ENCODE results near the genes C16orf96 and MGRN1.

DNA sequence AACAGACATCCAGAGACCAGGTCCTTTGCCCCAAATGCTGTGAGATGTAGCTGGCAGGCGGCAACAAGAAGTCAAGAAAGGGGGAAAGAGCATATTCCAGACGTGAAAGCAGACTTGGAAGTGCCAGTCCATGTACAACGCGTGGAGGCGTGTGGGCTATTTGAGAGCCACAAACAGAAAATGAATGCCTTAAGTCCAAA lies 16.5 kb downstream of the CREBBP start:
- PRO-cap: no peak
- RAMPAGE, long total RNA: no peak

- PRO-cap: no peak
- RAMPAGE, long total RNA: no peak
Observed at GRCh38 chr16:3874988-3875798, 5.3 kb downstream of the CREBBP start.

GRCh38 chr16:3966391-3966920 lies 85.9 kb upstream of the CREBBP start:
- PRO-cap: no peak
- RAMPAGE, long total RNA: no peak

- PRO-cap: no peak
- RAMPAGE, long total RNA: no peak
Observed at GRCh38 chr16:3998956-3999272, 117.3 kb downstream of the ADCY9 start.

DNA sequence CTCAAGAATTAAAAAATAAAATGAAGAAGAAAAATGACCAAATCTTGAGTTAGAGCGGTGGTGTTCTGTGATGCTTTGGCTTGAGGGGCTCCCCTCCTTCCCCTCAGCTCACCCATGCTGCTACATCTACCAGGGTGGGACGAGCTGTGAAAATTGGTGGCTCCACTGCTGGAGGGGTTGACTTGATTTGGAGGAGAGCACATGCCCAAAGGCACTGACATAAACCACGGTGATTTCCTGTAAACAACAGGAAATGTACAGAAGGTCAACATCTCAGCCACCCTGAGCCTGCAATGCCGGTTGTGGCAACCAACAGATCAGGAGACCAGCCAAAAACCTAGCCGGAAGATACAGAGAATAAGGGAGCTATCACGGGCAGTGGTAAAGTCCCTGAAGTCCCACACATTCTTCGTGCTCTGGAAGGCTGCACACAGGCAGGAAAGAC lies 56.3 kb downstream of the ADCY9 start:
- PRO-cap: no peak
- RAMPAGE, long total RNA: no peak

- PRO-cap: no peak
- RAMPAGE, long total RNA: no peak
Observed at GRCh38 chr16:4212859-4213540, 28.9 kb downstream of the SRL start.

- PRO-cap: no peak
- RAMPAGE, long total RNA: no peak
Observed at GRCh38 chr16:4215123-4215659, 26.7 kb downstream of the SRL start.

GRCh38 chr16:4316601-4317501 lies 984 bp downstream of the GLIS2 start:
- PRO-cap: no peak
- RAMPAGE, long total RNA: no peak

DNA sequence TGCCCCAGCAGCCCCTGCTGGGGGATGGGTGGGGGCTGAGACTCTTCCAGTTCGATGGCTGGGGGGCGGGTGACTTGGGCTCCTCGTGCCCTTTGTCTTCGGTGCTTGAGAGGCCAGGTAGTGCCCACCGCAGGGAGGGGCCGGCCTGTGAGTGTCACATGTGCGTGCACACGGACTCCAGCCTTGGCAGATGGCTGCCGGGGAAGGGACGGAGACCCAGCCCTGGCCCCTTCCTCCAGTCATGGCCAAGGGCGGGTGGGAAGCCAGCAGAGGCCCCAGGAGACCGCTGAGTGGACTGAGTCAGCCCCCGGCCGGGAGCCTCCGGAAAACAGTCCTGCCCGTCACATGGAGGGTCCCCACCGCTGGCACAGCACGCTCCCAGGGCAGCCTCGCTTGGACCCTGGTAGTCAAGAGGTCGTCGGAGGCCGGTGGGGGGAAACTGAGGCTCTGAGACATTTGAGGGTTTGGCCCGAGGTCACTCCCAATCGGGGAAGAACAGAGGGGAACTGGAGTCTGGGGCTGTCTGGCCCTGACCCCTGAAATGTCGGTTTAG lies 4.2 kb downstream of the GLIS2 start:
- PRO-cap: no peak
- RAMPAGE, long total RNA: no peak

- PRO-cap: no peak
- RAMPAGE, long total RNA: no peak
Observed at GRCh38 chr16:4361156-4361606, 10.1 kb upstream of the PAM16 start.

DNA sequence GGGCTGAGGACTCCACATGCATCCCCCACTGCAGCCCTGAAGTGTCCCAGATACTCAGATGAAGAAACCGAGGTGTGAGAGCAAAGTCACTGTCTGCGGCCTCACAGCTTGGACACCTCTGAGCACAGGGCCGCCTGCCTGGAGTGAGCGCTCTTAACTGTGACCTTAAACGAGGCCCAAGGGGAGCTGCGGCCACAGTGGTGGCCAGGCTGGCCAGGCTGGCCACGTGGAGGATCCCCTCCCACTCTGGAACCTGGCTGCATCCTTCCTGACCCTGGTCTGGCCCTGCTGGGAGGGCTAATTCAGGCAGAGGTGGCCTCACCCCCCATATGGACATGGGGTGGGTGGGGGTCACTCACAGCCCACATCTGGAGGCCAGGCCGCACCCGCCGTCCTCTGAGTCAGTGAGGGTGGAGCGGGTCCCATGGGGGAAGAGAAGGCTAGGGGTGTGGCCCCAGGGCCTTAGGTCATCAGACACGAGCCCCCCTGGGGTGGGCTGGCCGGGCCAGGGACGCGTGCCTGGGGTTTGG lies 6.6 kb downstream of the VASN start:
- PRO-cap: no peak
- RAMPAGE, long total RNA: no peak

- PRO-cap: no peak
- RAMPAGE, long total RNA: no peak
Observed at GRCh38 chr16:4379012-4379415, 7.4 kb downstream of the VASN start.

DNA sequence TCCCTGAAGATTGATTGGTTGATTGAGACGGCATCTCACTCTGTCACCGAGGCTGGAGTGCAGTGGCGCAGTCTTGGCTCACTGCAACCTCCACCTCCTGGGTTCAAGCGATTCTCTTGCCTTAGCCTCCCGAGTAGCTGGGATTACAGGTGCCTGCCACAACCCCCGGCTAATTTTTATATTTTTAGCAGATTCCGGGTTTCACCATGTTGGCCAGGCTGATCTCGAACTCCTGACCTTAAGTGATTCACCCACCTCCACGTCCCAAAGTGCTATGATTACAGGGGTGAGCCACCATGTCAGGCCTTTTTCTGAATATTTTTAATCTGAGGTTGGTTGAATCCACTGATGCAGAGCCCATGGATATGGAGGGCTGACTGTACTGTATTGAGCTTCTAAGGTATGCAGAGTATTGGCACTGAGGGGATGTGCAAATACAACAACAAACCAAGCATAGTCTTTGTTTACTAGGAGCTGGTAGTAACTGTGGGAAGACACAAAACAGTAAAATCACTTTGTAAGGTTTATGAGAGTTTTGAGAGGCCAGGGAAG lies 8.8 kb downstream of the HMOX2 start:
- PRO-cap: no peak
- RAMPAGE, long total RNA: no peak

DNA sequence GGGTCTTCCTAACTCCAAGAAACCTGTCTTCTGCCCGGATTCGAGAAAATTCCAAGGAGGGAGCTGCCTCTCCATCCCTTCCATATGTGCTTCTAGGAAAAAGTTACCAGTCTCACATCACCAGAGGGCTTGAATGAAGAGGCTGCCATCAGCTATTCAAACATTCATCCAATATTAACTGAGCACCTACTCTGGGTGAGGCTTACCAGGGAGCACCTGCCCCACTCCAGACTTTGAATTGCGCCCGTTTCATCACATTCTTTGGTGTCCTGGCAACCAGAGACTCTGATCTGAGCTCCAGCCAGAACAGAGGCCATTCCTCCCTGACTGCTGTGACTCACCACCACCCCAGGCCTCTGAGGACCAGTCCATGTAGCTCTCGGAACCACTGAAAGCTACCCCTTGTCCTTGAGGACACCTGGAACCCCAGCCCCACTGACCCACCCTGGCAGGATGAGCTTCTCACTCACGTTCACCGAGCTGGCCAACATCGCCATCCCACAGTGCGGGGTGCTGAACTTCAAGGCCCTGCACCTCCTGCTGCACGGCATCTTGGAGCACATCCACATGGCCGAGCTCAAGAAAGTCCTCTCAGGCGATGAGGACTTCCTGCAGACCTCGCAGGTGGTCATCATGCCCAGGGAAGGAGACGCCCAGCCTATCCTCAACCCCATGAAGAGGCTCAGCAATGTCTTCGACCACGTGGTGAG lies at the start of gene C16orf96:
Gene C16orf96 (plus strand): TSS at position 304 of the 710 bp plus-strand sequence.
- PRO-cap: no peak
- RAMPAGE, long total RNA: no peak

GRCh38 chr16:4597078-4597546 lies 17.6 kb downstream of the UBALD1 start:
- PRO-cap: no peak
- RAMPAGE, long total RNA: no peak

DNA sequence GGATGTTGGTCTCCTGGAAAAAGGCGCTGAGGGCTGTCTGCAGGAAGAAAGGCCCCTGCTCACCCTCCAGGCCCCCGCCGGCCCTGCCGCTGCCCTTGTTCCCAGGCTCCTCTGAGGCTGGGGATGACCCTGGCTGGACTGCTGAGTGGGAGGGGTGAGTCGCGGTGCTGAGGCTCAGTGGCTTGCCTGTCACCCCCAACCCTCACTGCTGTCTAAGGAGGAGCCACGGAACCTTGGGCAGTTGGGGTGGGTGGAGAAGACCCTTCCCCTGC lies 4.2 kb downstream of the UBALD1 start:
- PRO-cap: no peak
- RAMPAGE, long total RNA: no peak

GRCh38 chr16:4624704-4625551 lies at the start of gene MGRN1:
MGRN1 (plus strand) TSS chr16:4624826.
- PRO-cap: bidirectional peak, plus-strand start at chr16:4624842, minus-strand start at chr16:4624646; bidirectional peak, plus-strand start at chr16:4624970, minus-strand start at chr16:4625075; bidirectional peak, plus-strand start at chr16:4625486, minus-strand start at chr16:4625261
- RAMPAGE, long total RNA: no peak

DNA sequence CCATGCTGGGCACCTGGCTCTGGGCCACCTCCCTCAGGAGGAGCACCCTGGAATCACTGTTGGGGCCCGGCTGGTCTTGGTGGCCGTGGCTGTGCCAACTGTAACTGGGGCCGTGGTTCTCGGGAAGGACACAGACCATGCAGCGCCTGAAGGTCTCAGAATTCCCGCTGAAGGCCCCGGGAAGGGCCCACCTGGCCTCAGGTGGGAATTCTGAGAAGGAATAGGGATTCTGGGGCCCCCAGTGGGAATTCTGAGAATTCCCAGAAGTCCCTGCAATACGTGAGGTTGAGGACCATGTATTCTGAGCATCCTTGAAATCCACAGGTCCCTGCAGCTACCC lies 23.2 kb downstream of the MGRN1 start:
- PRO-cap: no peak
- RAMPAGE, long total RNA: no peak

DNA sequence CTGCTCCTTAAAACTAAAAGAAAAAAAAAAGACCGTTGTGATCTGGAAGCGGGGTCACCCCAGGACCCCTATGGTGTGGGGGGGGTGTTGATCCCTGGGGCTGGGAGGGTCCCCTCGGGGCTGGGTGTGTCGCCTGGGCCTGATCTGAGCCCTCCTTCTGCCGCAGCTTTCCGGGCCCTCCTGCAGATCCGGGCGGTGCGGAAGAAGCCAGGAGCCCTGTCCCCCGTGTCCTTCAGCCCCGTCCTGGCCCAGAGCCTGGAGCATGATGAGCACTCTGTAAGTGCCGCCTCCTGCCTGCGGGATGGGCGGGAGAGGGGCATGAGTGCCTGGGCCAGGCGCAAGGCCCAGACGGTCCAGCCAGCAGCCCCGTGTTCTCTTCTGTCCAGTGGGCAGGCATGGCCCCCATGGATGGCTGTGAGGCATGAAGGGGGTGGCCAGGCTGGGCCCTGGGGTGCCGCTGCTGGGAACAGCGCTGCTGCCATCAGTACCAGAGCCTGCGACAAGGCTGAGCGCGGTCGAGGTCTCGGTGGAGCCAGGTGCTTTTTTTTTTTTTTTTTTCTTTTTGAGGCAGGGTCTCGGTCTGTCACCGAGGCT lies 16.0 kb upstream of the NUDT16L1 start:
- PRO-cap: no peak
- RAMPAGE, long total RNA: no peak

- PRO-cap: no peak
- RAMPAGE, long total RNA: no peak
Observed at GRCh38 chr16:4681941-4682513, 11.3 kb upstream of the NUDT16L1 start.